Melanocyte of skin (primary cell): ENCODE measurements around a stretch of chr2.

DNA sequence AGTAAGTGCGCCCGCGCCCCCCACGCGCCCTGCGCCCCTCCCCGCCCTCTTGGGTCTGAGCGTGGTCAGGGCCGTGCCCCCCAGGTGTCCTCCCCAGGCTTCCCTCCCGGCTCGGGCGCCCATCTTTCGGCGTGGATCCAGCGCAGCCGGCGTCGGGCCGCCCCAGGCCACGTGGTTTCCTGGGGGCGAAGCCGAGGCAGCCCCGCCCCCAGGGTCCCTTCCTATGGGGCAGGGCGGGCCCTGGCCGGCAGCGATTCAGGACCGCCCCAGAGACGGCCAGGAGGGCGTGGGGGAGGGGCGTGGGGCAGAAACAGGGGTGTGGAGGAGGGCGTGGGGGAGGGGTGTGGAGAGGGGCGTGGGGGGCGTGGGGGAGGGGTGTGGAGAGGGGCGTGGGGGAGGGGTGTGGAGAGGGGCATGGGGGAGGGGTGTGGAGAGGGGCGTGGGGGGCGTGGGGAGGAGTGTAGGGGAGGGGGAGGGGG, 702 bp downstream of the DCDC2C start:
- CAGE, long polyA plus RNA, 2 experiments = no peak in any of the 2 experiments

- CAGE, long polyA plus RNA, 2 experiments = no peak in any of the 2 experiments
Measured at GRCh38 chr2:5116595-5116855, 575.7 kb upstream of the SOX11 start.

GRCh38 chr2:6883444-6883844, 5.9 kb downstream of the RSAD2 start:
- CAGE, long polyA plus RNA, 2 experiments = no peak in any of the 2 experiments

DNA sequence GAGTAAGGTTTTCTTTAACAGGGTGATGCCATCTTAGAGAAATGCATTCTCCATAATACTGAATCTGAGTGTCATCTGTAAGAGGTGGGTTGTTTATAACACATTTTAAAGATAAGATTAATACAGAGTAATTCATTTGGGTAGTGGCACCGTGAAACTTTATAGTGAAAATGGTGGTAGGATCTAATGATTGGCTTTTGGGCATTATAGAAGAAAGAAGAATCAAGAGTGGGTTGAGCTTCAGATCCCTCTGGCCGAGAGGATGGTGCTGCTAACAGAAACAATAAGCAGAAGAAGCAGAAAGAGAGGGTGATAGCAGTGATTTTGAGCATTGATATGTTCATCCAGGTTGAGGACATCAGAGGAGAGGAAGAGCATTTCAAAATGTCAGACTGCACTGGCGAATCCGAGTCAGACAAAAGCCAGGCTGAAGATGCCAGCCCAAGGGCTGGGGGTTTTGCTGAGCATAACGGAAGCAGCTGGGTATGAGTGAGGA, 151.0 kb downstream of the RNF144A start:
- CAGE, long polyA plus RNA, 2 experiments = no peak in any of the 2 experiments

GRCh38 chr2:7077469-7078341, 160.5 kb downstream of the RNF144A start:
- CAGE, long polyA plus RNA, 2 experiments = no peak in any of the 2 experiments

- CAGE, long polyA plus RNA, 2 experiments = no peak in any of the 2 experiments
Measured at GRCh38 chr2:7090071-7090551, 172.9 kb downstream of the RNF144A start.

DNA sequence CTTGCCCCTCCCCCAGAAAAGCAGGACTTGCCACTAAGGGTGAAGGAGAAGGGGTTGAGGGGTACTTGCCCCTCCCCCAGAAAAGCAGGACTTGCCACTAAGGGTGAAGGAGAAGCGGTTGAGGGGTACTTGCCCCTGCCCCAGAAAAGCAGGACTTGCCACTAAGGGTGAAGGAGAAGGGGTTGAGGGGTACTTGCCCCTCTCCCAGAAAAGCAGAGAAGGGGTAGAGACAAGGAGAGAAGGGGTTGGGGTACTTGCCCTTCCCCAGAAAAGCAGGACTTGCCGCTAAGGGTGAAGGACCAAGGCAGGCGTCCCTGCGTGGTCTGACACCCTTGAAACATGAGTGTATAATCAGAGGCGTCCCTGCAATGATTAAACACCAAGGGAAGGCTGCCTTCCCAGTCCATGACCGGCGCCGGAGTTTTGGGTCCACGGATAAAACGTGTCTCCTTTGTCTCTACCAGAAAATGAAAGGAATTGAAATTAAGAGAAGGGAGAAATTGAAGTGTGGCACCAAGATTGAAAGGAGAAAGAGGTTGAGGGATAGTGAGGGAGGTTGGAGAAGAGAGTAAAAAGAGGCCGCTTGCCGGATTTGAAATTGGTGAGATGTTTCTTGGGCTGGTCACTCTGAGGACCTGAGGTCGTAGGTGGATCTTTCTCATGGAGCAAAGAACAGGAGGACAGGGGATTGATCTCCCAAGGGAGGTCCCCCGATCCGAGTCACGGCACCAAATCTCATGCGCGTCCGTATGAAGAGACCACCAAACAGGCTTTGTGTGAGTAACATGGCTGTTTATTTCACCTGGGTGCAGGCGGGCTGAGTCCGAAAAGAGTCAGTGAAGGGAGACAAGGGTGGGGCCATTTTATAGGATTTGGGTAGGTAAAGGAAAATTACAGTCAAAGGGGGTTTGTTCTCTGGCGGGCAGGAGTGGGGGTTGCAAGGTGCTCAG, 803.9 kb upstream of the ID2 start:
- CAGE, long polyA plus RNA, 2 experiments = no peak in any of the 2 experiments

- CAGE, long polyA plus RNA, 2 experiments = no peak in any of the 2 experiments
Measured at GRCh38 chr2:8193482-8194777, 487.9 kb upstream of the ID2 start.

DNA sequence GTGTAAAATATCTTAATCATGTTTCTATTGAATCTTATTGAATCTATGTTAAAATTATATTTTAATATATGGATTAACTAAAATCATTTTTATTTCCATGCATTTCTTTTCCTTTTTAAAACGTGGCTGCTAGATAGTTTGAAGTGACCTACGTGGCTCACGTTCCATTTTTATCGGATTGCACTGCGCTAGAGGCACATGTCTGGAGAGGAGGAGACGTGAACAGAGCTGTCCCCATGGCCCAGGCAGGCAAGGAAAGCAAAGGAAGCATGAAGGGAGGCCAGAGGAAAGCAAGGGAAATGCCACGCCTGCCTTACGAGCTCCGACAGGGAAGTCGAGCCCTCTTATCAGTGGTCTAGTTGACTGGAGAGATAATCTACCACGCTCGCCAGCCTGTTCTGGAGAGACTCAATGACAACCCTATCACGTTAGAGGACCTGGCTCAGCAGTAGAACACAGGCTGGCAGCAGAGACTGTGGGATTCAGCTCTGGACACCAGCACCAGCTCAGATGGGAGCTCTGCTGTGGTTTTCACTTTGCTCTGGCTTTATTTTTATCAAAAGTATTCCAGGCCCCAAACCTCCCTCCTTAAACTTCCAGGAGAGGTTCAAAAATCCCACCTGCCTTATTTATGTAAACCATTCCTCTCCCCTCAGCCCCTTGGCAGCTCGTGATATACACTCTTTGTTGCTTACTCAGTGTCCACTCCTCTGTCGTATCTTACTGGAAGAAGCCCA, 202.5 kb upstream of the ID2 start:
- CAGE, long polyA plus RNA, 2 experiments = no peak in any of the 2 experiments

- CAGE, long polyA plus RNA, 2 experiments = no peak in any of the 2 experiments
Measured at GRCh38 chr2:8546496-8547261, 135.2 kb upstream of the ID2 start.

GRCh38 chr2:8661762-8661982, 20.2 kb upstream of the ID2 start:
- CAGE, long polyA plus RNA, 2 experiments = no peak in any of the 2 experiments

- CAGE, long polyA plus RNA, 2 experiments = no peak in any of the 2 experiments
Measured at GRCh38 chr2:8821151-8821624, 16.2 kb downstream of the KIDINS220 start.

DNA sequence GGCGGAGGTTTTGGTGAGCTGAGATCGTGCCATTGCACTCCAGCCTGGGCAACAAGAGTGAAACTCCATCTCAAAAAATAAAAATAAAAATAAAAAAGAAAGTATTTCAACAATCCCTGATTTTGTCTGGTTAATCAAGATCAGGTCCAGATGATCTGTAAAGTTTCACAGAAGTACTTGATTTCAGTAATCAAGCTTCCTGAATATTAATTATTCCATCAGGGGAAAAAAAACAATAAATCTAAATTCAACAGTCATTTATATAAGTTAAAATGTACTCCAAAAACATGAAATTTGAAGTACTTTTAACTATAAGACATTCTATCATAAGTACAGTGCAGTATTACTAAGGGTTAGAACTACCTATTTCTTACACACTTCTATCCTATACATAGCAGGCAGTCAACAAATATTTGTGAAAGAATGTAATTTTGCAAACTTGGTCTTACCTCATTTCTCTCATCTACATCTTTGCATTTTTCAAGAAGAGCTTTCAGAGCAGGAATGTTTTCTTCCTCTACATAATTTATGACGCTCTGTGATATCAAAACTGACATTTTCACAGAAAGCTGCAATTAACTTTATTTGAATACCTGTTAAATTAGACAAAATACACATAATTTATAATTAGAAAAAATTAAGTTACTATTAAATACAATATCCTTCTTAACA, 10.7 kb downstream of the KIDINS220 start:
- CAGE, long polyA plus RNA, 2 experiments = no peak in any of the 2 experiments

GRCh38 chr2:9095693-9096022, 92.2 kb upstream of the MBOAT2 start:
- CAGE, long polyA plus RNA, 2 experiments = no peak in any of the 2 experiments

GRCh38 chr2:9112099-9112825, 94.3 kb upstream of the ASAP2 start:
- CAGE, long polyA plus RNA, 2 experiments = no peak in any of the 2 experiments

DNA sequence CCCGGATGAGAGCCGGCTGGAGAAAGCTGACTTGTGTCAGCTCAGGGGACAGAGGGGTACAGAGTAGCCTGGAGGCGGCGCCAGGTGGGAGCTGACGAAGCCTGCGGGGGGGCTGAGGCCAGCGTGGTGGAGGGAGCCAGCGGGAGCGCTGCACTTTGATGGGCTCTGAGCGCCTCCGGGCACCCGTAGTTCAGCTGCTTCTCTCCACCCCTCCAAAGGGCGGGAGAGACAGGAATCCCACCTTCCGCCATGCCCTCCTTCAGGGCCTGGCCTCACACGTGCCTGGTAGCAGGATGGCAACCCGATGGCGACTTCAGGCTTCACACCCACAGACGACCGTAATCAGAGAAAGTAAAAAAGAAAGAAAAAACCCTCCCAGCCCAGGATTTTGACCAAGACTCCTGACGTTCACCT, 60.9 kb upstream of the ASAP2 start:
- CAGE, long polyA plus RNA, 2 experiments = no peak in any of the 2 experiments

DNA sequence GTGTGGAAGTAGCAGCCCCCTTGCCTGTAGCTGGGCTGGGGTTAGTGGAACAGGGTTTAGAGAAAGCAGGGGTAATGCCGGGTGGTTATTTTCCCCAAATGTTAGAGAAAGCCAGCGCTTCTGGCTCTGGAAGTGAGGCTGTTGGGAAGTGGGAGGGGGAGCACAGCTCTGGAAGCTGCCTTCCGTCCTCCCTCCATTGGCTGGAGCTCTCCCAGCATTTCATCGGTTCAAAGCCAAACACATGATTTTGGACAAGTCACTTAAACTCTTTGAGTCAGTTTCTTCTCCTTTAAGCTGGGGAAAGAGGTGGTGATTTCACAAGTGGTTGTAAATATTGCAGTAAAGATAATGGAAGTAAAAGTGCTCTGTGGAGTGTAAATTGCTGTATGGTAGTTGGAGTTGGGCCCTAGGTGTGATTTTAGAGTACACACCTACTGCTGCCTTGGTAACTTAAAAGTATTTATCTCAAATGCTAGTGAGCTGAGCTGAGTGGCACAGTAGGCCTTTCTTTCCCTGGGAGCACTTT, 54.6 kb downstream of the ASAP2 start:
- CAGE, long polyA plus RNA, 2 experiments = no peak in any of the 2 experiments

DNA sequence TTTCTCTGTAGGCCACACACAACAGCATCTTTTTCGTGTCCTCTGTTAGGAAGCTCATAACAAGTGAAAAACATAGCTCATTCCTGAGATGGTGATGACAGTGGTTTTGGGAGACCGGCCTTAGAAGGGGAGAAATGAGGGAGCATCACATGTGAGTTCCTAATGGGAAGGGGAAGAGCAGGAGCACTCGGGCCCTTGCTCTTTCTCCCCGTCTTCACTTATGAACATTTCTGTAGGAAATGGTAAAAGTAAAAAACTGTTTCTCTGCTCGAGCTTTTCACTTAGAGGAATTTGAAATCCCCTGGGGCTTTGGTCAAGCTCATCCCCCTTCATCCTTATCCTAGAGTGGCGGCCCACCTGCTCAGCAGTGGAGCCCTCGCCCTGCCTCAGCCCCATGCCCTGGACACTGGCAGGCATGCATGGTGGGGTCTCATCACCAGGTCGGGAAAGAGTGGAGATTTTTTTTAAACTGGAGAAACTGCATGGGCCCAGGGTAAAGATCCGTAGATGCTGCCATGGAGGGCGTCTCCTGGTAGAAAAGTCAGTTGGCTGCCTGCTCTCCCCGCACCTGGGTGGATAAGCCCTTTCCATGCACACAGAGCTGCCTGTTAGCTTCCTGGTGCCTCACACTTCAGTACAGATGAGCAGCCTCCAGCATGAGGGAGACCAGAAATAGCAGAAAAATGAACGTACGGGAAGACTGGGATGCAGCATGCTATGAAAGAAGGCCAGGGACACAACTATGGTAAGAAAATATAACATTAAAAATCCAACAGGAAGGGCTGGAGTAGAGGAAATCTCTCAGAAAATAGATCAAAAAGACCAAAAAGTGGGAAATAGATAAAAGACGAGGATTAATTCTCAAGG, 91.8 kb downstream of the ASAP2 start:
- CAGE, long polyA plus RNA, 2 experiments = no peak in any of the 2 experiments

GRCh38 chr2:9344305-9344964, 78.9 kb downstream of the ITGB1BP1 start:
- CAGE, long polyA plus RNA, 2 experiments = no peak in any of the 2 experiments

- CAGE, long polyA plus RNA, 2 experiments = no peak in any of the 2 experiments
Measured at GRCh38 chr2:9392847-9393718, 30.2 kb downstream of the ITGB1BP1 start.